ENCODE measurements around a stretch of chr9.

GRCh38 chr9:7739807-7740179, 59.8 kb downstream of the DMAC1 start:
- PRO-cap: unidirectional peak, minus-strand start at chr9:7739877

DNA sequence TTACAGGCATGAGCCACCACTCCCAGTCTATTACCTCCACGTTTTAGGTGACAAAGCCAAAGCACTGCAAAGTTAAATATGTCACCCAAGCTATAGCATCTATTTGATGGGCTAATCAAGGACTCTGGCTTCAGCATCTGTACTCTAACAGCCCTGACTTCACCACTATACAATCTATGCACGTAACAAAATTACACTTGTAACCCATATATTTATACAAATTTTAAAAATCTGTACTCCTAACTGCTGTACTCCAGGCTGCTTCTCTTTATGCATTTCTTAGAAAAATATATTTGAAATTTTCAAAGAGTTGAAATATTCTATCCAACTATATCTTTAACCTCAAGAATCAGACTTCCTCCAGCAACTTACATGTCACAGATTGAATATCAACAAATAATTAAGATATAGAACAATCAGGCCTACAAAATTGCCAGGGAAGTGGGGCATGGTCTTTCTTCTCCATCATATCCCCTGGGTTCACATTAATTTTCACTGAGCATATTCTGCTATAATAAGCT, 248.5 kb downstream of the PTPRD start:
- PRO-cap: no peak

DNA sequence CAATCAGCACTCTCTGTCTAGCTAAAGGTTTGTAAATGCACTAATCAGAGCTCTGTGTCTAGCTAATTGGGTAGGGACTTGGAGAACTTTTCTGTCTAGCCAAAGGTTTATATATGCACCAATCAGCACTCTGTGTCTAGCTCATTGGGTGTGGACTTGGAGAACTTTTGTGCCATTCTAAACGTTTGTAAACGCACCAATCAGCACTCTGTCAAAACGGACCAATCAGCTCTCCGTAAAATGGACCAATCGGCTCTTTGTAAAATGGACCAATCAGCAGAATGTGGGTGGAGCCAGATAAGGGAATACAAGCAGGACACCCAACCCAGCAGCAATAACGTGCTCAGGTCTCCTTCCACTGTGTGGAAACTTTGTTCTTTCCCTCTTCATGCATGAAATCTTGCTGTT, 298.6 kb upstream of the PTPRD start:
- PRO-cap: no peak

DNA sequence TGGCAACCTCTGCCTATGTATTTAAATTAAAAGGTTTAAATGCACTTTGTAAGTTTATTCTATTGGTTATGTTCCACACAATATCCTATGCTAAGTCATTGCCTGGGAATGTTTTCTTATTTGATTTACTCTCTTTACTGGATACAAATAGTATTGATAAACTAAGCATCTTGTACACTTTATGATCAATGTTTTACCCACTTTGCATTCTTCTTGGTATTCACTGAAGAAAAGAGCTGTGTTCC, 792.2 kb upstream of the TYRP1 start:
- PRO-cap: no peak

GRCh38 chr9:12698291-12698744, 5.1 kb downstream of the TYRP1 start:
- PRO-cap: no peak

- PRO-cap: bidirectional peak, plus-strand start at chr9:12776211, minus-strand start at chr9:12776153; unidirectional peak, minus-strand start at chr9:12776403; unidirectional peak, minus-strand start at chr9:12776455
Measured at GRCh38 chr9:12776053-12776710, 1.4 kb downstream of the LURAP1L start.

GRCh38 chr9:12817425-12818236, 42.8 kb downstream of the LURAP1L start:
- PRO-cap: no peak

DNA sequence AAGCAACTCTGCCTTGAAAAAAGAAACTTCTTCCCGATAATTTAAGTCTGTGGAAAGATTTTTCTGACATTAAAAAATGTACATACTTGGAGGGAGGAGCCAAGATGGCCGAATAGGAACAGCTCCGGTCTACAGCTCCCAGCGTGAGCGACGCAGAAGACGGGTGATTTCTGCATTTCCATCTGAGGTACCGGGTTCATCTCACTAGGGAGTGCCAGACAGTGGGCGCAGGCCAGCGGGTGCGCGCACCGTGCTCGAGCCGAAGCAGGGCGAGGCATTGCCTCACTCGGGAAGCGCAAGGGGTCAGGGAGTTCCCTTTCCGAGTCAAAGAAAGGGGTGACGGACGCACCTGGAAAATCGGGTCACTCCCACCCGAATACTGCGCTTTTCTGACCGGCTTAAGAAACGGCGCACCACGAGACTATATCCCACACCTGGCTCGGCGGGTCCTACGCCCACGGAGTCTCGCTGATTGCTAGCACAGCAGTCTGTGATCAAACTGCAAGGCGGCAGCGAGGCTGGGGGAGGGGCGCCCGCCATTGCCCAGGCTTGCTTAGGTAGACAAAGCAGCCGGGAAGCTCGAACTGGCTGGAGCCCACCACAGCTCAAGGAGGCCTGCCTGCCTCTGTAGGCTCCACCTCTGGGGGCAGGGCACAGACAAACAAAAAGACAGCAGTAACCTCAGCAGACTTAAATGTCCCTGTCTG, 241.5 kb downstream of the MPDZ start:
- PRO-cap: no peak

DNA sequence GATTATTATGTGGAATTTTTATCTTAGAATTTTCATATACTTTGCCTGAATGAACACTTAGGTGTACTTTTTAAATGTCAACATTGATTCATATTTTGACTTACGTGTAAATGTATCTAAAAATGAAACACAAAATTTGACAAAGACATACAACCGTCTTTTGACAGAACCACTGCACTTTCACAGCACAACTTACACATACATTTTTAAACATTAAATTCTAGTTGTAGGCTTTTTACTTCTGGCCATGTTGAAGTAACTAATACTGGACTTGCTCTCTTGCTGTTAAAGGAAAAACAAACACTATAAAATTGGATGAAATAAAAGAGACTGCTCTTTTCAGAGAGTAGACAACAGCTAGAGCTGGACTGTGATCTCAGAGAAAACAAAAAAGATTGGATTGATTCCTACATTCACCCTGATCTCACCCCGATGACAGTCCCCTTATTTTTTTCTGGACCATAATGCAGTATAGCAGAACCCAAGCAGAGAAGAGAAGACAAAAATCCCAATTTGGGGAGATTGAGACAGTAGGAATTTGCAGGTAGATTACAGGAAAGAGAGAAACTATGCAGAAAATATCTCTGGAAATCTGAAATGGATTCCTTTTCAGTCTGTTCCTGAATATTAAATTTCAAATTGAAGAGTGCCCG, 208.9 kb downstream of the MPDZ start:
- PRO-cap: no peak

DNA sequence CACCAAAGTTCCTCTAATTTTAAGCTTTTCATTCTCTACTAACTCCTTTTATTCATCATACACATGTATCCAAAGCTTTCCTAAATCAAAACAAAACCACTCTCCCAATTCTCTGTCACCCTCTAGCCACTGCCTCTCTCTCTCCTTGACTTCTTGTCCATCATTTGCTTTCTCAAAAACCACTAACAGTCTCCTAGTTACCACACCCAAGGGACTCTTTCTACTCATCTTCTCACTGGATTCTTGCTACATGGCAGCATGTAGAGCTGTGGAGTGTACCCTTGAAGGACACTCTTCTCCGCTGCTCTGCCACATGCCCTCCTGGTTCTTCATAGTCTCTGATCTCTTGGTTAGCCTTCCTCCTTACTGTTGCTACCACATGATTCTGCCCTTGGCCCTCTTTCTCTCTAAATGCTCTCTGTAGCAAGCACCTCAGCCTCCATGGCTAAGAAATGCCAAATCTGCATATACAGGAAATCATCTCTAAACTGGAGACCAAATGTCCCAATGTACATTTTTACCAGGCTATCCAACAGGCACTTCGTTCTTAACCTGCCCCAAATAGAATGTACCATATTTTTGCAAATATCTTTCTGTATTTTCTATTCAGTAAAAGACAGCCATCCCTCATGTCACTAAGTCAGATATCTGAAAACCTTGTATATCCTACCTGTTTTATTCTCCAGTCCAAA, 144.8 kb downstream of the MPDZ start:
- PRO-cap: no peak

DNA sequence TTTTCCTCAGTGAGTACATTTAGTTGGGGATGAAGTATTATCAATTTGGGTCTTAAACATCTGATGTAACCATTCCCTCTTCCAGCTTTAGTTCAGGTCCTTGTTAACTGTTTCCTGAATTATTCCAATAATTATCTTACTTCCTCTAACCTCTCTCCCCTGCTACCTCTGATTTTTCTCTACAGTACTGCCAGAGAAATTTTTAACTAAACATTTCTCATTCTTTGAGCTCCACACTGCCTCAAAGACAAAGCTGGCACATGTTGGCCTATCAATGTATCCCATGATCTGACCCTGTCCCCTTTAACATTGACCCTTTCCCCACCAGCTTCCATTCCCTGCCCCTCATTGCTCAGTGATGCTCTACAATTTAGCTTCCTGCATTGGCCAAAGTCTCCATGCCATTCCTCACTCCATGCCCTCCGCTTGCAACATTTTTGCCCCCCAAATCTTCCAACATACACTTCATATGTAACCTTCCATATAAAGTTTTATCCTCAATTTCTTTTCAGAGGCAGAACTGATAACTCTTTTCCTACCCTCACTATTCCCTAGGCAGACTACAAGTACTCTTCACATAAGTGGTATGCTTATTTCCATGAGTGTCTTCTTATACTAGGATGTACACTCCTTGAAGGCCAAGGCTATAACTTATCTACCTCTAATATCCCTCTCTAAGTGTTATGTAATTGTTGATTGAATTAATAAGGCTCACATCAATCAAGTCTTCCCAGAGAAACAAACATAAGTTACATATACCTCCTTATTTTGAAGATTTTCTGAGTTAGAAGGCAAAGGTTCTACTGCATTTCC, 144.0 kb downstream of the MPDZ start:
- PRO-cap: no peak

- PRO-cap: bidirectional peak, plus-strand start at chr9:13278446, minus-strand start at chr9:13278392; bidirectional peak, plus-strand start at chr9:13278673, minus-strand start at chr9:13278640
Measured at GRCh38 chr9:13277905-13278769, 1.4 kb downstream of the MPDZ start.

- PRO-cap: no peak
Measured at GRCh38 chr9:13431035-13431603, 151.6 kb upstream of the MPDZ start.

- PRO-cap: no peak
Measured at GRCh38 chr9:13446010-13446780, 166.7 kb upstream of the MPDZ start.

DNA sequence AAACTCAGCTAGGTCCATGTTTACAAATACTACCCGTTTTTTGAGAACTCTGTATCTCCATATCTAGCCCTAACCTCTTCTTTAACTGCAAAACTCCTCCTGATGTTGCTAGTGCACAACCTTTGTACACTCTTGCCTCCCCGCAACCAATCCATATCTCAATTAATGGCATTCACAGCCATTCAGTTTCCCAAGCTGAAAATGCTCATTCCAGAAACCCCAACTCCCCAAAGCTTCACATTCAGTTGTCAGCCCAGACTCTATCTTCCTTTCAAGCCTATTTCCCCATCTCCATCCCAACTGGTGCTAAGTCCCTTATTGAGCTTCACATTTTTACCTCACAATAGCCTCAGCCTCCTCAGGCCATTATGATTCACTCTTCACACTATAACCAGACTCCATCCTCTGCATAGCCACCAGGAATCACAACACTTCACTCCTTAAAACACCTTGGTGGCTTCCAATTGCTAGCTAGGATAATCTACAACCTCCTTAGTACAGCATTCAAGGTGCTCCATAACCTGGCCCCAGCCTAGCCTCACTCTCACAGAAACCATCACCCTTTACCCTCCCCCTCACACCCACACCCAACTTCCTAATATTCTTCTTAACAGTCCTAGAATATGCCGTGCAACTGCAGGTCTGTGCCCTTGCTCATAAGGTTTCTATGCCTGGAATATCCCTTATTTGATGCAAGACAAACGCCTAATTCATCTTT, 113.0 kb downstream of the NFIB start:
- PRO-cap: no peak

- PRO-cap: no peak
Measured at GRCh38 chr9:14236460-14236792, 77.5 kb downstream of the NFIB start.

DNA sequence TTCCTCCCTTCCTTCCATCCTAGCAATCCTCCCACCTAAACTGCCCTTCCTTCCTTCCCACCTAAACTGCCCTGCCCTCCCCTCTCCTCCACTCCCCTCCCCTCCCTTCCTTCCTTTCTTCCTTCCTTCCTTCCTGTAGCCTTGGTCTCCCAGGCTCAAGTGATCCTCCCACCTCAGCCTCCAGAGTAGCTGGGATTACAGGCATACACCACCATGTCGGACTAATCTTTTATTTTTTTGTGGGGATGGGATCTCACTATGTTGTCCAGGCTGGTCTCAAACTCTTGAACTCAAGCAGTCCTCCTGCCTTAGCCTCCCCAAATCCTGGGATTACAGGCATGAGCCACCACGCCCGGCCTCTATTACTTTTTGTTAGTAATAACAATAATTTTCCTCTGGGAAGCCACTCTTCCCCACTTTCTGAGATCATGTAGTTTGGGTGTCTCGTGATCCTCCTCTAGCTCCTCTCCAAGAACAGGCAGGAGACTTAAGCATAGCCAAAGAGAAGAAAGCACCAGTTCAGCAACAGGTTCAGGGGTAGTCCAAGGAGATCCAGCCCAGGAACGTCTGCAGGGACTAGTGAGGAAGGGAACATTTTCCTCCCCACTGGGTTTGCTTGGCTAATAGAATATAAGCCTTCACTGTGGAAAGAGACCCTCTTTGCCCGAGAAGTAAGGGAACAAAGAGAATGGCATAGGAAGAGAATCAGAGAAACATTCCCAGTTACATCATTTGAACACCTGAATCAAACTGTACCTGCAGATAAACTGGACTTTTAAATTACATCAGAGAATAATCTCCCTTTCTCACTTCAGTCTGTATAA, 65.5 kb downstream of the NFIB start:
- PRO-cap: no peak

DNA sequence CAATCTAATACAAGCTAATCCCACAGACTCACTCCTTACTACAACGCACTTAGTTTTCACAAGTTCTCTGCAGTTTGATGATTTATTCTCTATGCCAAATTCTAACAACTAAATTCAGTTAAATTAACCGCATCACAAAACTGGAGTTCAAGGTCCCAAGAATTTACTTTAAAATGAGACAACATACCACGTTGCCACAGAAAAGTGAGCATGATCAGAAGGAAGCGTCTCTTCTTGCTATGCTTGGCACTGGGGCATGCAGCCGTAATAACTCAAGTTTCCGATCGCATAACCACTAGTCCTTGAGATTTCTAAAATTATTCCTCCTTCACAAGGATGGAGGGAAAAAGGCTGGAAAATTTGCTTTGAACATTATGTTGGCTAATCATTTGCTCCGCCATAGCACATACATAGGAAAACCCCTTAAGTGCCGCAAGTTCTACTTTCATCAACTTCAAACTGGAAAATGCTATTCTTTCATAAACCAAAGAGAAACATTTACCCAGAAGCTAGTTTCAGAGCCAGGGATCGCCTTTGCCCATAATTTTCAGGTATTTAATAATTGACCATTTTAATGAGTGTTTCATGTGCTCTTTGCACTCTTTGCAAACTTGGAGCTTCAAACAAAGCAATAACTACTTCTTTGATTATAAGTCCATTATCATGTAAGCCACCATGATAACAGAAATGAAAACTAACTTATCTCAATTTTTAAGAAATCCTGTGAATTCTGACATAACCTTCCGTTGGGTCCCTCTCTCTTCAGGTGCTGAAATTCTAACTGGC, 13.7 kb downstream of the NFIB start:
- PRO-cap: no peak

DNA sequence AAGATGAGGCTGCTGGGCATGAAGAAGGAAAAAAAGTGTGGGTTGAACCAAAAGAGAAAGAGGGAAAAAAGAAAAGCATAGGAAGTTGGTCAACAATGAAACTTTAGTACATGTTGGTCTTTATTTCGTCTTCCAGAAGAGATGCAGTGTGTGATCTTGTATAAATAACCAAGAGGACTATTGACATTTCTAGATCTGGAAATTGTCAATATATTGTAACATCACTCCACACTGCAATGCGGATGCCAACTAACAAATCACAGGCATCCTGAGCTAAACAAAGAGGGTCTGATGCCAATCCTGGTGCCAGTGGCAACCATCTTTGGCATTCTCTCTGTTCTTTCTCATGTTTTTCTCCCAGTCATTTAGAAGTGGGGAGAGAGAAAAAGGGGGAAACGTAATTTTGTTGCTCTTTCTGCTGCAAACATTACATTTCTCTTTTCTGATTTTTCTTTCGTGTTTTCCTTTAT, 9.7 kb downstream of the NFIB start:
- PRO-cap: no peak

DNA sequence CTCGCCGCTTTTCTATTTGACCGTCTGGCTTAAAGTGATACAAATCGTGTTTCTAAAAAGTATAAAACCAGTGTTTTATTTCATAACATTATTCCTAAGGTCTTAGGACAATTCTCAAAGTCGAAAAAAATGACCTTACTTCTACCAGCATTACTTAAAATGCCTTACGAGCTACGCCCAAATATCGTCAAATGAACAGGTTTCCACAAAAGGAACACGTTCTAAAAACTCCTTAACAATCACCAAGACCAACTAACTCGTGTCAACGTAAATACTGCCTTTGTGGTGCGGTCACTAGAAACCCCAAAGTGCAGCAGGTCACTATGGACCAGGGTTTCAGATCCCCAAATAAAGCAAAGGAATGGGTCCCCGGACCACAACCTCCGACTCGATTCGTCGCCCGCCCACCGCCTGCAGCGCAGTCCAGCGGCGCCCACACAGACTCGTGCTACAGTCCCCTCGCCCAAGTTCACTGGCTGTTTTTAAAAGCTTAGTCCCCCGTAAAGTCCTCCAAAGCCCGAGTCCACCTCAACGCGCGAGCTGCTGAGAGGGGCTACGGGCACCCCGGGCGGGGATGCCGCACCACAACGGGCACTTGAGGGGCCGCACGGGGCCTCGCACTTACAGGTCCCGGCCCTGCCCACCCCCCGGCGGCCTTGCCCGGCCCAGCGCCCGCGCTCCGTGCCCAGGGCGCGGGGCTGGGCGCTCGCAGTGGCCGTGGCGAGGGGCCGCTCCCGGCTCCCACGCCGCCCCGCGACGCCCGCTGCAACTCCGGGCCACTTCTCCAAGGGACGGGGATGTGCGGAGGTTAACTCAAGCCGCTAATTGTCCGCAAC, 1.1 kb downstream of the NFIB start:
- PRO-cap: no peak

All from LUHMES (cell line).